Neural cell (in vitro differentiated cells): ENCODE results near the gene PLPP1.

DNA sequence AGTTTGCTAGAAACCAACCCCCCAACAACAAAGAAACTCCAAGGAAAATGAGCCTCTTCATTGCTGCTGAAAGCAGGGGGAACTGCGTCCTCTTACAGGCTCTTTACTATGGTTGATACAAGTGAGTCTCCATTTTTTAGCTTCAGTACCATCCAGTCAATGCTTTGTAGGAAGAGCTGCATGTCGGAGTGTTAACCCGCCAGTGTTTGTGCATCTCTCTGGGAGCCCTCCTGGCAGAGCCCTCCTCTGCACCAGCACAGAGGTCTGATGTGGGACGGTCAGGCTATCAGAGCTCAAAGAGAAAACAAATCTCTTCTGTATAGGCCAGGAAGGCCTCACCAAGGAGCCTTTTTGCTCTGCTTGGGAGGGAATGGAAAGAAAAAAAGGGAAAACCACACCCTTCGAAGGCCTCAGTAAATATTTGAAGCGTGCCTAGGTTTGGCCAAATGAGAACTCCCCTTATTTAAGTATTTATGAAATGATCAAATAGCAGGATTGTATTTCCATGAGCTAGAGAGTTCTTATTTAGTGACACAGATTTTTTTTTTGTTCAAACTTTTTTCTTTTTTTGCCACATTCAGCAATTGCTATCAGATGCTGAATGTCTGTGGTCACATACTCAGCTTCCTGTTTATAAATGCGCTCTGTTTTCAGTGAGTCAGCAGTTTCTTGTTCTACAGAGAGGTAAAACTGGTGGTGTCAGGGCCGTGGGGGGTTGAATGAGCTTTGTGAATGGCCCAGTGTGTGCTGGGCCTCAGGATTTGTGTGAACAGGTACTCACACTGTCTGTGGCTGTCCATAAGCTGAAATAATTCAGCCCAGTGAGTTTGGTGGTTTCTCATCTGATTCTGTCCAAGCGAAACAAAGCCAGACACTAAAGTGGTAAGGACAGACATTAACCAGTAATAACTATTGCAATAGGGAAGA lies 226.6 kb downstream of the SNX18 start:
- RAMPAGE, long total RNA: no peak

DNA sequence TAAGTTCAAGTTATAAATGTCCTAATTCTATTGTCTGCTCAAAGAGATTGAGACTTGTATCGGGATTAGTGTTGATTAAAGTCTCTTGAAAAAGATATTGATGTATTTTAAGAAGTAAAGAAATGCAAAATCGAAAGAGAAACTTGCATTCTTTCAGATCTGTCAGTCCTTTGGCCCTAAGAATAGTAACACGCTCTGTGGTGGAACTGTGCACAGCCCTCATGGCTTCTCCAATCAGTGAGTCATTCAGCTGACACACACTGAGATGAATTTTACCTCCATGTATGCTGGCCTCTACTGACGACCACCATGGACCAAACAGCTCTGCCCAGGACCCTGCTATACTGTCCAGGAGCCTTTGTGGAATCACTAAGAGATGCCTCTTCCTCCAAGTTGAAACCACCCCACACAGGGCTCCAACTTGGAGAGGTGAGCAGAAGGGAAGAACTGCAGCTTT lies 232.3 kb downstream of the ESM1 start:
- RAMPAGE, long total RNA: no peak

DNA sequence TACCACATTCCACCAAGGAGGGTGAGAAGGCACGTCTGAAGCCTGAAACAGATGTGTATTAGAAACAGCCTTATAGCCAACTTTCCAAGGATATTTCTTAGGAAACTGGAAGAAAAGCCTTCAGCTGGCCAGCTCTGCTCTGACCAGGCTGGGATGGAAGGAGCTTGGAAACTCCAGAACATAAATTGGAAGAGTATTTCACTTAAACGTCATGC lies 211.0 kb downstream of the ESM1 start:
- RAMPAGE, long total RNA: no peak

- RAMPAGE, long total RNA: no peak
Measured at GRCh38 chr5:54786246-54786733, 199.1 kb downstream of the ESM1 start.

DNA sequence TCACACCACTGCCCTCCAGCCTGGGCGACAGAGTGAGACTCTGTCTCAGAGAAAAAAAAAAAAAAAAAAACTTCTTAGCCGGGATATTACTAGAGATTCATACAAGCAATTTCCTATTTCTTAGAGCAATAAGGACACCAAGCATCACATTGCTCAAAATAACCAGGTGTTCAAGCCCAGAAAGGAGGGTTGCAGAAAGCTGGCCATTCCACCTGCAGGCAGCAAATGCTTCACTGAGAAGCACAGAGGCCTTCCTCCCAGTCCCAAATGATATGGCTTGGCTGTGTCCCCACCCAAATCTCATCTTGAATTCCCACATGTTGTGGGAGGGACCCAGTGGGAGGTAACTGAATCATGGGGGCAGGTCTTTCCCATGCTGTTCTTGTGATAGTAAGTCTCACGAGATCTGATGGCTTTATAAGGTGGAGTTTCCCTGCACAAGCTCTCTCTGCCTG lies 98.8 kb downstream of the PLPP1 start:
- RAMPAGE, long total RNA: no peak

DNA sequence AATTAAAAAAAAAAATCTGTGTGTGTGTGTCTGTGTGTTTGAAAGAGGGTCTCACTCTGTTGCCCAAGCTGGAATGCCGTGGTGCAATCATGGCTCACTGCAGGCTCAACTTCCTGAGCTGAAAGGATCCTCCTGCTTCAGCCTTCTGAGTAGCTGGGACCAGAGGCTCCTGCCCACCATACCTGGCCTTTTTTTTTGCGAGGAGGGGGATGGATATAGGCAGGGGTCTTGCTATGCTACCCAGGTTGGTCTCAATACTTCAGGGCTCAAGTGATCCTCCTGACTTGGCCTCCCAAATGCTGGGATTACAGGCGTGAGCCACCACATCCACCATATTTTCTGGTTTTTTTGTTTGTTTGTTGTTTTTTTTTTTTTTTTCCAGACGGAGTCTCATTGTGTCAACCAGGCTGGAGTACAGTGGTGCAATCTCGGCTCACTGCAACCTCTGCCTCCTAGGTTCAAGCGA lies 61.1 kb downstream of the PLPP1 start:
- RAMPAGE, long total RNA: no peak

- RAMPAGE, long total RNA: no peak
Measured at GRCh38 chr5:55504805-55505411, 29.9 kb downstream of the PLPP1 start.

DNA sequence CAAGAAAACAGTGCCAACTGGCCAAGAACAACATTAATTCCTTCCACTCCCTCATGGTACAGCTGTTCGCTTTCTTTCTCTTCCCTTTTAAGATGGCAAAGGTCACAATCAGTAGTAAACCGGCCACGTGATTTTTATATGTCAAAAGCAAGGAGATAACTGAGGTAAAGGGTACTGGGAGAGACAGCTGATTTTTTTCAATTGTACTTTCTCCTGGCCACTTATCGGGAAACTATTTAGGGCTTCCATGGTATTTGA lies 25.0 kb downstream of the PLPP1 start:
- RAMPAGE, long total RNA: no peak

DNA sequence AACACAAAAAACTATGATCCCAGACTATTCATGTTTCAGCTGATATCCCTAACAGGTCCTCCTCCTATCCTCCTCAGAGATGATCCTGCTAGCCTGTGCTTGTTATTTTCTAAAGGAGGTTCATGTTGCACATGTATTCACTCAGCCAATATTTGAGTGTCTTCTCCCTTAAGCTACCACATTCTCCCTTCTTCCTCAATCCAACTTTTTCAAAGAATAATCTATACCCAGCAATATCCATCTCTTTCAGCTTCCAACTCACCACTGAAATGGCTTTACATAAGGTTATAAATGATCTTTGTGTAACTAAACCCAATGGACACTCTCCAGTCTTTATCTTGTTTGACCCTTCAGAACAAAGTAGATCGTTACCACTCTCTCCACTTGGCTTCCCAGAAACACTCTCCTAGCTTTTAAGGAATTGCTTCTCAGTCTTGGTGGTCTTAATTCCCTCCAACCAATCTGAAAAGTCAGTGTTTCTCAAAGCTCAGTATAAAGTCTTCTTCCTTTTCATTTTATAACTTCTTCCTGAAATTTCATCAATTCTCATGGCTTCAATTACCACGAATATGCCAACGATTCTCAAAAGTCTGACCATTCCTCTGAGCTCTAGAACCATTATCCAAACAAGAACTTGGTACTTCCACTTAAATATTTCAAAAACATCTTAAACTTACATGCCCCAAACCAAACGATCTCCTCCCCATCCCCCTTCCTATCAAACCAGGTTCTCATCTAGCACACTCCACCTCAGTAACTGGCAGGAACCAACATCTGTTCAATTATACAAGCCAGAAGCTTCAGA lies 19.3 kb downstream of the PLPP1 start:
- RAMPAGE, long total RNA: no peak

GRCh38 chr5:55534150-55535122 lies at the start of gene PLPP1:
Gene PLPP1, minus strand, starts transcription at chr5:55534964.
- RAMPAGE, long total RNA: no peak

DNA sequence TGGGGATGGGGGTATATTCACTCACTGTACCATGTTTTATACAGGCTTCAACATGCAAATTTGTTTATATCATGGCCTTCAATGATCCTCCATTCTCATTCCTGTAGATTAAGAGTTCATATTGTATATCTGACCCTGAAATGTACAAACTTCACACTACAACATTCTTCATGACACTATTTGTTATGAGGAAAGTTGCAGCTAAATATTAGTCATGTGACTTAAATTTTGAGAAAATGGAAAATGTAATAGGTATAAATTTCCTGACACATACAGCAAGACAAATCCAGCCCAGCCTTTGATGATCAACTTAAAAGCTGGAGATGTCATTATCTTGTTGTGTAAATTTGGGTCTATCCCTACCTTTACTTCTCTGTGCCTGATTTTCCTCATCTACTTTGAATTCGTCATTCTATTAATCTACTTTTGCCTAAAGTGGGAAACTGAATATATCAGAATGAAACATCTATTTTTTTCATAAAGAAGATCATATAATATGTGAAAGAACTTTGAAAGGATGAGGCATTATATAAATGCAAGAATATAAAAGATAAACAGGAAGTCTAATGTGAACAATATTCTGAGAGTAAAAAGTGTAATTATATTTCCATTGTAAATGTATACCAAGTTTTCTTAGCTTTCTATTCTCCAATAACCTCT lies 55.8 kb downstream of the IL6ST start:
- RAMPAGE, long total RNA: no peak

- RAMPAGE, long total RNA: no peak
Measured at GRCh38 chr5:55954527-55955243, 40.1 kb downstream of the IL6ST start.

GRCh38 chr5:55992721-55993424 lies 1.9 kb downstream of the IL6ST start:
- RAMPAGE, long total RNA: no peak

GRCh38 chr5:56126394-56126909 lies 106.7 kb downstream of the ANKRD55 start:
- RAMPAGE, long total RNA: no peak

DNA sequence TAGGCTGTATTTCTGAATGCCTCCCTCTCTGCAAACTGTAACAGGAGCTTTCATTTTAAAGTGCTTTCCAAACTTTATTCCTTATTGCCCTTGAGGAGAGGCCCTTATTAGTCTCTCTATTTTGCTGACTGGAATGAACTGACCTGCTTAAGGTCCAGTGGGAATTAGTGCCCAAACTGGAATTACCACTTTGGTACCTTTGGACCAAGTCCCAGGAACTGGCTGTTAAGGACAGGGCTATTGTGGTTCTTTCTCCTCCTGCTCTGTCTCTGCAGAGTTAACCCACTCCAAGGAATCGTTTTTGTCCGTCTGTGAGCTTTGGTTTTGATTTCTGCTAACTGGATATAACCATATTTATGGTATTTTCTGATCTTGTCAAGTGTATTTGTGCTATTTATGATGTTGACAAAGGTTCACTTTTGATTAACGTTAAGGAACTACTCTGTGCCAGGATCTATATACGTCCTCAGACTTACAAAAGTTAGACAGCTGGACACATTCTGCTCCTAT lies 189.0 kb upstream of the ANKRD55 start:
- RAMPAGE, long total RNA: no peak

DNA sequence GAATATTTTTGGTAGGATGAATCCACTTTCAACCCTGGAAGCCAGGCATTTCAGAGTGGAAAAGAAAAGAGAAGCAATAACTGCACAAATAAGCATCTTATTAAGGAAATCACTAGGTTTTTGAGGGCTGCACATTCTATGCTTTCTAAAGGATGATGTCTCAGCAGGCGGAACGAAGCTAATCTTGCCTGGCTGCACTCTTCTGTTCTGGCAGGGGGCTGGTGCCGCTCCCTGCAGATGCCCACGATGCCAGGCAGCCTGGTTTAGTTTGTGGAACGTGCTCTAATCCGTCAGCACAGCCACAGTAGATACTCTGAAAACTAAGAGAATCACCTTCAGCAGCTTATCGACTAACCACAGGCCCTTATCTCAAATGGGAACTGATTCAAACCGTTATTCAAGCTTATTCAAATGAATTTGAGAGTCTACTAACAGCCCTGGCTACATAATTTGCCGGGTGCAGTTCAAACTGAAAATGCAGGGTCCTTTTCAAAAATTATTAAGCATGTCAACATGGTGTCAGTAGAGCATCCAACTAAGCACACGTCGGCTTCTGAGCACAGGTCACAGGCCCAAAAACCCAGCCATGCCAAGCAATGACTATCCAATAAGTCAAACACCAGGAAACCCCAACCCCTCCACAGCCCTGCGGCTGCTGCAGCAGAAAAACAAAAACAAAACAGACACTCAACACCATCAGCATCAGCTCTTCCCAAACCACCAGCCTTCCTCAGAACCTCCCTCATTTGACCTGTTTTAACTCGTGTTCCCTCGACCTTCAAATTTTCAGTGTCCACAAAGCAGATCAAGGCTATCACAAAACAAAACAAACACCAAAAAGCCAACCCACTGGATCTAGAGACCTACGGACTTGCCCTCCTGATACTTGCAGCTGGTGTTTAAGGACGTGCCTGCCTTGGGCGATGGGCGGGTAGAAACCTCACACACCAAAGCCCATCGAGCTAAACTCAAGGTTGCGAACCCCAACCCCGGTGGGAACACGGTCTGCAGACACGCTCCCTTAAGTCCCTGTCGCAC lies 246.7 kb upstream of the ANKRD55 start:
- RAMPAGE, long total RNA: no peak

- RAMPAGE, long total RNA: no peak
Measured at GRCh38 chr5:56512451-56512833, 279.3 kb upstream of the ANKRD55 start.

- RAMPAGE, long total RNA: no peak
Measured at GRCh38 chr5:56527224-56527780, 288.0 kb upstream of the MAP3K1 start.

GRCh38 chr5:57172240-57173122 lies 1.4 kb upstream of the GPBP1 start:
- RAMPAGE, long total RNA: no peak

GRCh38 chr5:57173123-57173805 lies 595 bp upstream of the GPBP1 start:
- RAMPAGE, long total RNA: start-site peak on the minus strand at chr5:57173416-57173487, 8 and 15 reads in 2 replicates